LUHMES (cell line): ENCODE measurements around a stretch of chr10.

- PRO-cap: no peak
Observed at GRCh38 chr10:110495820-110496631, 1.7 kb upstream of the DUSP5 start.

DNA sequence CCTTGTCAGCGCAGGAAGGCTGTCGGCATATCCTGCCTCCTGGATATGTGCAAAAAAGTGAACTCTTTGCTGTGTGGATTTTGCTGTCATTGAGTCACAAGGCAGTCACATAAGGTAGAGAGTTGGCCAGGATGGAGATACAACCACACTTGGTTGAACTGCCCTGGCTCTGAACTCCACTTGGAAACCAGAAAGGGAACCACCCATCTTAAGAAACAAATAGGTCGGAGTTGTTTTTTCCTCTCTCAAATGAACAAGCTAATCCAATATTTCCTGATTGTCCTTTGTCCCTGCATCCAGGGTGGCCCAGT lies 8.9 kb downstream of the DUSP5 start:
- PRO-cap: no peak

- PRO-cap: no peak
Observed at GRCh38 chr10:110512804-110513698, 15.3 kb downstream of the DUSP5 start.

DNA sequence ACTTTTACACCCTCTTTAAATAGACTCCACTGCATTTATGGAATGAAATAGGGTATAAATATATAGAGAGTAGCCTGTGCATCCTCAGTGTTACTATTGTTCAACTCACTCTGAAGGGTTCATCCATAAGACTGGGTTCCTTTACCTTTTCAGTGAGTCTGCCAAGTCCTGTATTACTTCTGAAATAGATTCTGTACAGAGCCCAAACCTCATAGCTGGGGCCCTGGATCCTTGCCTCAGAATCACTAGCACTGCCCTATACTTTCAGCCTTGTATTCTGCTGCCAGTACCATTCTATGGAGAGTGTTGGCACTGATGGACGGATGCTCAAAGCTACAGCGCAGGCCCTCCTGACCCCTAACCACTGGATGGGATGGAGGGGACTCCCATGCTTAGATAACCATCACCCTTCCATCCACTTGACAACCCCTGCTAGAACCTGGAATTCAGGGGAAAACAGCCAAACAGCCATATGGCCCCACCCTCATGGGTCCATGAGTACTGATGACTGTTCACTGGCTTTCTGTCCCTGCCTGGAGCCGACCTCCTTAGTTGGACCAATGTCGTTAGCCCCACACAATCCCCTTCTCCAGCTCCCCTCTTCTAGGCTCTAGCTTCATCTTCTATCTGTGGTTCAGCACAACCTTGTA lies 16.1 kb downstream of the DUSP5 start:
- PRO-cap: no peak

GRCh38 chr10:110578478-110578861 lies 11.0 kb downstream of the SMC3 start:
- PRO-cap: no peak

- PRO-cap: no peak
Observed at GRCh38 chr10:110685919-110686473, 41.9 kb downstream of the RBM20 start.

DNA sequence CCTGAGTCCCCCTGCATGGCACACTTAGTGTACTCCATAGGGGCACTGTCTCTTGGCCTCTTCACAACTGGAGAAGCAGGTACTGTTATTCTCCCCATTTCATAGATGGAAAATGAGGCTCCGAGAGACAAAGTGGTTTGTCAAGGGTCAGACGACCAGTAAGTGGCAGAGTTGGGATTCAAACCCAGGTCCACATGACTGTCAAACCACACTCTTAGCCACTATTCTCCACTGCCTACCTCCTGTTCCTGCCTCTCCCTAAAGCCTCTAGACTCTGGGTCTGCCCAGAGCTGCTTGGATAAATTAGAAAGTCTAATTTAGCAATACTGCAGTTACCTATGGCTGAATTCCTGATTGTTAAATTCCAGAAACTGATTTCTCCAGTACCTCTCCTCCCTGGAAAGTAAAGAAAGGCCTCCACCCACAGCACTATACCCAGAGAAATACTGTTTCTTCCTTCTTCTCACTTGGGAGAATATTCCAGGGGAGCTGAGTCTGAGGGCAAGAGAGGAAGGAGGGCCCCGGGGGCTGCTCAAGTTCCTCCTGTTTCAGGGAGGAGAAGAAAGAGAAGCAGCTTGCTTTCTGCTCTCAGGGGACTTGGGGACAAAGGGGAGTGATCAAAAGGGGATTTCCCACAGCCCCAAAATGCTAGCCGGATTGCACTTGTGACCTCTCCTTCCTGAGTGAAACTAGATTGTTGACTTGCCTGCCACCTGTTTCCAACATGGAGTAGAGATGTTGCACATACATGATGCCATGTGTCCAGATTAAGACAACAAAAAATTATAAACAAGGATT lies 28.9 kb upstream of the PDCD4 start:
- PRO-cap: unidirectional peak, minus-strand start at position 245 of the sequence

DNA sequence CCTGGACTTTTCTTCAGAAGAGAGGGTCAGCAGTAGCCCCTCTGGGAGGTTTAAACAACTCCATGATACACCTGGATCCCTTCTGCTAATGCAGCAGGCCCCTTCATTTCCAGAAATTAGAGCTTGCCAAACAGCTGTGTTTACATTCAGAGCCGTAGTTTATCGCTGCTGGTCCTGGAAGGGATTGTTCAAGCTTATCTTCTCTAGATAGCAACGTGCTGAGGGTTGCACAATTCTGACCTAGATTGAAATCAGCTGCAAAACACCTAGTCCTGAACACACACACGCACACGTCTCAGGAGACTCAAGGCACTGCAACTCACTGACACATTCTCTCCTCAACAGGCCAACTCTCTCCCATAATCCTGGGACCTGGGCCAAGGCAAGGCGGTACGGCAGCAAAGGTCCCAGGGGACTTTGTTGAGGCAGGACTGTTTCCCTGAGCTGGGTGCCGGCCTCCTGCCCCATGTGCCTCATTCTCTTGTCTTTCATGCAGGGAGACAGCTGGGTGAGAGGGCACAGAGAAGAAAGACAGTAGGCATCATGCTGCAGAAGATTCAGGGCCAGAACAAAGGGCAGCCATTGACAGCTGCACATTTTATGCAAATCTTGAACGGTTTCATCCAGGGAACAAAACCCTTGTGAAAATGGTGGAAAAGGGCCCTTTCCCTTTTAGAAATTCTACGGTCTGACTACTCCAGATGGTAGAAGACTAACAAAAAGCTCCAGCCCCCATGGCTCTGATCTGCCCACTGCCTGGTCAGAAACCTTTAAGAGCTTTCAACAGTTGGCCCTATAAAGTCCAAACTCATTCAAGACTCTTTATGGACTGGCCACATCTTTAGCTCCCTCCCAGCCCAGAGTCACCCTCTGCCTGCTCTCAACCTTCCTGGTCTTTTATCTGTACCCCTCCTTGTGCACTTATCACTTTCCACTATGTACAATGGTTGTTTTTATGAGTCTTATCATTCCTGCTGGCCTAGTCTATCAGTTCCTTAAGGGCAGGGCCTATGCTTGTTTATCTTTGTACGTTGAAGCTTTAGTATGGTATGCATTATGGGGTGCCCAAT lies 13.9 kb upstream of the PDCD4 start:
- PRO-cap: no peak

DNA sequence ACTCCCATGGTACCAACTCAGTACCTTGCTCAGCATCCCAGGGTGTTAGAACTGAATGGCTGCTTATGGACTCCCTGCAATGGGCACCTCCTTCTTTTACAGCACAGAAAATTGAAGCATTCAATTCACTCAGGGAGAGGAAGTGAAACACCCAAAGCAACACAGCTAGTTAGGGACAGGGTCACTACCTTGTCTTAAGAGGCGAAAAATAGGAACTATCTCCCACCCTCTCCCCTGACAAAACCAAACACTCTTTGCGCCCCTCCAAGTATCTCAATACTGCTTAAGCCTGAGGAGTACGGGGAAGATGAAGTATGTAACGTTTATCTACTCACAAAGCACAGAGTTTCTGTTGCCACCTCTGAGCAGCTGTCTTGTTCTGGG lies 4.2 kb upstream of the PDCD4 start:
- PRO-cap: no peak

GRCh38 chr10:110882583-110883513 lies 11.1 kb downstream of the PDCD4 start:
- PRO-cap: no peak

DNA sequence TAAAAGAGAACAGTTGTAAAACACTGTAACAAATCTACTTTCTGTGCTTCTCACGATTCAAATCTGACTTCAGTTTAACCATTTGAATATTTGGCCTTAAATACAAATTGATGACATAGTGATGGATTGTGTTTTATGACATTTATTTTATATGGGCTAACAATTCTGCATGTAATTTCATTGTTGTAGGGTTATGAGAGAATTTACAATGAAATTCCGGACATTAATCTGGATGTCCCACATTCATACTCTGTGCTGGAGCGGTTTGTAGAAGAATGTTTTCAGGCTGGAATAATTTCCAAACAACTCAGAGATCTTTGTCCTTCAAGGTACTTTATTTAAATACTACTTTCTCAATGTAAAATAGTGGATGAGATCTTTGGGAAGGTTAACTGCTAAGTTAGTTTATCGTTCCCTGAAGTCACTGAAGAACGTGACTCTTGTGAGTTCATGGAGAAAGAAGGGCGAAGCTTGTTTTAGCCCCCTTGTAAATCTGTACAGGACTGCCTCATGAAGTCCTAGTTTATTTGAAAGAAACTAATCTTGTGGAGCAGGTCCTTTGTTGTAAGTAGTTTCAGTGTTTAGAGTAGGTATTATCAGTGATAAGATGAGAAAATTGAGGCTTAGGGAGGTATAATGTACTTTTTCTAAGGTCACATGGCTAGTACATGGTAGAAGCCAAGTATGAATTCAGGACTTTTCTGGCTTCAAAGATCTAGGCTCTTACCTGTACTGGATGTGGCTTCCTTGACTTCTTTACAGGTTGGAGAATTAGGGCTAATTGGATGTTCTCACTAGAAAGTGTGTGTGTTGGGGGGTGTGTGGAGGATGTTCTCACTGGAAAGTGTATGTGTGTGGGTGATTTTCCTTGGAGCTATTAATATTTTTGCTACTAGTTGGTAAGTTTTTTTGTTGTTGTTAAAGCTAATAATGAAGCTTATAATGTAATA lies 22.9 kb downstream of the BBIP1 start:
- PRO-cap: no peak

- PRO-cap: no peak
Observed at GRCh38 chr10:110906934-110907818, 11.8 kb downstream of the BBIP1 start.

GRCh38 chr10:110931702-110932607 lies 12.6 kb downstream of the SHOC2 start:
- PRO-cap: no peak

GRCh38 chr10:111076073-111076656 lies 664 bp upstream of the ADRA2A start:
- PRO-cap: no peak

DNA sequence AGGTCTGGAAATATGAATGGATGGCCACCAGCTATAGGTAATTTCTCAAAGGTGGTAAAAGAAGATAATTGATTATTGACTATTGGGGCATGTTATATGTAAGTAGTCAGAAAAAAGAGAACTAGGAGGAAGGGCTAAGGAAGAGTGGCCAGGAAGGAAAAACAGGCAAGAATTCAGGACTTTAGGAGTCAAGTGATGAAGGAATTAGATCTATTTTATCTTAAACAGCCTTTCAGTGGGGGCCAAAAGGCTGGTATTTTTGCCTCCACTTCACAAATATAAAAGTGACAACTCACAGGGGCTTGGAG lies 208.1 kb downstream of the GPAM start:
- PRO-cap: no peak

GRCh38 chr10:112223155-112224209 lies 39.9 kb upstream of the GPAM start:
- PRO-cap: no peak

- PRO-cap: no peak
Observed at GRCh38 chr10:112329976-112330878, 43.7 kb upstream of the ACSL5 start.

- PRO-cap: no peak
Observed at GRCh38 chr10:112333171-112333890, 40.6 kb upstream of the ACSL5 start.

GRCh38 chr10:112364914-112365563 lies 8.9 kb upstream of the ACSL5 start:
- PRO-cap: no peak

GRCh38 chr10:112392927-112393140 lies 18.9 kb downstream of the ACSL5 start:
- PRO-cap: no peak